ENCODE measurements around the gene SLC22A3.

DNA sequence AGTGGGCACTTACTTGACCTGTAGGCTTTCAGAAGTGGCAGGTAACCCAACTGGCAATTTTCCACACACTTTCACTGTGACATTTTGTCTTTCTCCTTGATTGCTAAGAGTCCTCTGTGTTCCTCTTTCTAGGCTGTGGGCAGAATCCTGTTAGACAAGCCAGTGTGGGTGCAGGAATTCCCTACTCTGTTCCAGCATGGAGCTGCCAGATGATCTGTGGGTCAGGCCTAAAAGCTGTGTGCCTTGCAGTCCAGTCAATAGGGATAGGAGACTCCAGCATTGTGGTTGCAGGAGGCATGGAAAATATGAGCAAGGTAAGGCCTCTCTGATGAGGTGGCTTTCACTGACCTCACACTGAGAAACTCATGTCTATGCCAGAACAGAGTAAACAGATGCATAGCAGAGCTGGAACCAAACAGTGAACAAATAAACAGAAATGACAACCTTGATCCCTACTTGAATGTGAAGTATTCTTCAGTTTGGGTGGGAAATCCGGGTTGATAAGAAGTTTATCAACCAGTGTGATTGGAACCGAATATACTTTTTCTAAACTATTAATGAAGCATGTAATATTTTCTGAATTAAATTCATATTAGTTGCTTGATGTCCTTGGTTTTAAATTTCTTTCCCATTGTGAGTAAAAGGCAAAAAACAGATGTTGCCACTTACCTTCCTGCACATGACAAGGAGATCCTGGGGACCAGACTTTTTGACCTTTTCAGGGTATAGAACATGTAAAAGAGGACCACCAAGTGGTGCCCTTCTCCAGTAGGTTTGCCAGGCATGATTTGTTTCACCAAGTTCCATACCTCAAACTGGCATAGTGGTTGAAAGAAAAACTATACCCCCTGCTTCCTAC is 5.3 kb downstream of the ACAT2 start:
- PRO-cap, result no peak

DNA sequence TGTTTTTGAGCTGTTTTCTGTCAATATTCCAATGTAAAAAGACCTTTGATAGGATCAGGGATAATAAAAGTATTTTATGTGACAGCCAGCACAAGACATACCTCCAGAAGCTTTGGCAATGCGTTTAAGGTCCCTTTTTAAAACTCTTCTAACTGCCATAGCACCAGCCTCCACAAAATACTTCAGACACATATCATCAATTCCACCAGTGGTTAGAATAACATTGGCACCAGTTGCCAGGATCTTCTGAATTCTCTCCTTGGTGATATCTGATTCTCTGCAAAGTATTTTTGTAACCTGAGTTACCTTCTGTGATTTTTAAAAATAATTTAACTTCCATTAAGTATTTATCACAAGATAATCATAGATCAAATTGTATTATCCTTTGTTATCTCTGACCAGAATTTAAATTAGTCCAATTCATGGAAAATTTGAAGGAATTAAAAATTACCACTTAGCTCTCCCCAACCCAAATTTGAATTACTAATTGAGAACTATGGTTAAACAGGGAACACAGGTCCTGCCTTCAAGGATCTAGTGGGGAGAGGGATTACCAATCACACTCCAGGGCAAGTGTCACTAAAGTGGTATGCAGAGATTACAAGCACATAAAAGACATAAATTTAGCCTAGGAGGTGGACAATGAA is 8.4 kb downstream of the TCP1 start:
- PRO-cap, result no peak

DNA sequence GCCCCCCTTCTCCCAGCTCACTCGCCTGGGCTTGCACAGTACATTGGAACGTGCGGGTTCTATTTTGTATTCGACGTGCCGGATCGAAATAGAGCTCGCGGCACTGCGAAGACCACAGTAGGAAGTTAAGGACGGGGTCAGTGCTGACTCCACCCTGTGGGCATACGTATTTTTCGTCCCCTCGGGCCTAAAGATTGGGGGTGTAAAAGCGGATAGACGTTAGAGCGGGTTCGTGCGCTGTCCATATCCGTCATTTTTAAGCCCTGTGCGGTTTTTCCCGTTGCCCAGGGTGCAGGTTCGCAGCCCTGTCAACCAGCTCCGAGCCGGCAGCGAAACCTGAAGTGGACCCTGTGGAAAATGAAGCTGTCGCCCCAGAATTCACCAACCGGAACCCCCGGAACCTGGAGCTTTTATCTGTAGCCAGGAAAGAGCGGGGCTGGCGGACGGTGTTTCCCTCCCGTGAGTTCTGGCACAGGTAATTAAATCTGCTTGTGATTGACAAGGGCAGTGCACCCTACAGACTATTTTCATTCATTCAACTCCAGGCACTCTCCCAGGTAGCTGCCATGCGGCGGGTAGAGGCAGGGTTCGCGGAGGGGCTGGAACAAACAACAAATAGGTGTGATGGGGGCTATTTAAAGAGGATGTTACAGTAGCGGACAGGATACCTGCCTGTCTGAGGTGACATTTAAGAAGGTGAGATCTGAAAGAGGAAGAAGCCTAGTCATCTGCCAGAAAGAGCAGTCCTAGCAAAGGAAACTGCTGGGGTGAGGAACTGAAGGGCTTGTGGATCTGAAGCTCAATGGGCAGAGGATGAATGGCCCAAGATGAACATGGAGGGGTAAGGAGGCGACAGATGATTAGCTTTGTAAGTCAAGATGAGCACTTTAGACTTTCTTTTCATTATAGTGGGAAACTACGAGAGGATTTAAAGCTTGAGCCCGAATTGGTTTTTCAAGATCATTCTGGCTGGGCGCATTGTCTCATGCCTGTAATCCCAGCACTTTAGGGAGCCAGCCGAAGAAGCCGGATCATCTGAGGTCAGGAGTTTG is 711 bp downstream of the MRPL18 start:
- PRO-cap, result unidirectional peak, minus-strand start at position 258 of the sequence; unidirectional peak, minus-strand start at position 468 of the sequence

- PRO-cap, result no peak
These were observed 47.4 kb downstream of the IGF2R start for GRCh38 chr6:160016217-160016833.

GRCh38 chr6:160063807-160064607 is 57.6 kb upstream of the SLC22A1 start:
- PRO-cap, result no peak

GRCh38 chr6:160077970-160078649 is 43.5 kb upstream of the SLC22A1 start:
- PRO-cap, result no peak

DNA sequence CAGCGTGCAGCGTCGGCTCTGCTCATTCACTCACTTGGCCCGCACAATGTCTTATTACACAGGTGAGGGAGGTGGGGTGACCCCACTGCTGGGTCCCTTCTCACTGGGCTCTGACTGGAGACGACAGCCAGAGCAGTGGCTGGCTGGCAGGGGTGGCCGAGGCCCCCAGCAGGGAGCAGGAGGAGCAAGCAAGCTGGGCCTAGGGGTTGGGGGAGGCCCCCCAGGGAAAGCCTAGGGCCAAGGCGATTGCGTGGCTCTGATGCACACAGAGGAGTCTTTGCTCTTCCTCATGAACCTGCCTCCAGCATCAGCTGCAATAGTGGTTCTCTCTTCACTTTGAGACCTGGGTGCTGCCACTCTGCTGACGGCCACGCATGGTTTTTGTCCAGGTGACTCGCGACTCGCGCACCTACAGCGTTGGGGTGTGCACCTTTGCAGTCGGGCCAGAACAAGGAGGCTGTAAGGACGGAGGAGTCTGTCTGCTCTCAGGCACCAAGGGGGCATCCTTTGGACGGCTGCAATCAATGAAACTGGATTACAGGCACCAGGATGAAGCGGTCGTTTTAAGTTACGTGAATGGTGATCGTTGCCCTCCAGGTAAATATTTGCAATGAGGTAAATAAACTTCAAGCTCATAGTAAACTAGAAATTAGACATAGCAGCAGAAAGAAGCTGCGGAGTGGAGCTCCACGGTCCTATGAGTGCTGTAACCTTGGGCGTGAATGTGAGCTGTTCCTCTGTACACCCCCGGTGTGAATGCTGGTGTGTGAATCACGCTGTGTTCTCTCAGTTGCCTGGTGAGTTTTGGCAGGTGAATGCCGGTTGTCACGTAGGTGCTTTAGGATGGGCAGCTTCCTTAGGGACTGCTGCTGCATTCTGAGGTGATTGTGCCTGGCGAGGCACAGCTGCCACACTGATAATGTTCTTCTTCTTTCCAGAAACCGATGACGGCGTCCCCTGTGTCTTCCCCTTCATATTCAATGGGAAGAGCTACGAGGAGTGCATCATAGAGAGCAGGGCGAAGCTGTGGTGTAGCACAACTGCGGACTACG is 42.1 kb upstream of the SLC22A1 start:
- PRO-cap, result no peak

DNA sequence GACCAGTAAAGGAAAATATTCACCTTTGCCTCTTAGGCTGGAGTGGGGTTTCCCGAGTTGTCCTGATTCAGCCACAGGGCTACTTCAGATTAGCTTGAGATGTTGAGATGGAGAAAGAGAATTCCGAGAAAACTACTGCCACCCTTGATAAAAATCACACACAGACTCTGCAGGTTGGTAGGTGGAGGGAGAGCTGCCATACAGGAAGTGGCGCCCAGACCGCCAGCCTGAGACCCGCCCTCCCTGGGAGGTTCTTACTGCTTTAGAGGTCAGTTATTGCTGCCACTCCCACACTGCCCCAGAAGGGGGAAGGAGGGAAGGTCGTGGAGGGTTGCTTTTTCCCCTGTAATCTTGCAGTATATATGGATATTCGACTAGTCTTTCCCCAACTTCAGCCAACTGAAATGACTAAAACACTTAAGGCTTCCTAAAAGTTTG is 35.9 kb upstream of the SLC22A1 start:
- PRO-cap, result no peak

GRCh38 chr6:160160888-160161327 is 39.3 kb downstream of the SLC22A1 start:
- PRO-cap, result no peak

DNA sequence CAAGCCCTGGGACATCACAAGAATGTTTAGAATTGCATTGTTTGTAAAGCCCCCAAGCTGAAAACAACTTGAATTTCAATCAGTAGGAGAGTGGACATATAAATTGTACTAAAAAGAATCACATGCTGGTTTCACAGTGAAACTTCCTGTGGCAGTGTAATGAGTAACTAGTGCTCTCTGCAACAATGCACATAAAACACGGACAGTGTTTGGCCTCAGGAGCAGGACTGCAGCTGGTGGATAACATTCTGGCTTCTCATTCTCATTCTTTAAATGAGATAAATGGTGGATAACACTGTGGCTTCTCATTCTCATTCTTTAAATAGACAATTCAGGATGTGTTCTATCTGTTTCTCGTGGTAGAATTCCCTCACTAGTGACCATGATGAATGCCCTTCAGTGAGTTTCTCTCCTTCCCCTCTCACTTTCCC is 60.0 kb downstream of the SLC22A2 start:
- PRO-cap, result no peak

- PRO-cap, result no peak
These were observed 4.0 kb downstream of the SLC22A2 start for GRCh38 chr6:160254558-160255140.

DNA sequence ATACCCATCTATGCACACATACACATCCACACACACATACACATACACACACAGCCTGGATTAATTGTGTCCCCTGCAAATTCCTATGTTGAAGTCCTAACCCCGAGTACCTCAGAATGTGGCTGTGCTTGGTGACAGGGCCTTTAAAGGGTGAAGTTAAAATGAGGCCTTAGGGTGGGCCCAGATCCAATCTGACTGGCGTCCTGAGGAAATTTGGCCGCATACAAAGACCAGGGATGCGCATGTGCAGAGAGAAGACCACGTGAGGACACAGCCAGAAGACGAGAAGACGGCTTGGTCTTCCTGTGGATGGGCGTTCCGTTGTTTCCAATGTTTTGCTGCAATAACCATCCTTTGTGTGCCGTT is 40.9 kb upstream of the SLC22A2 start:
- PRO-cap, result no peak

- PRO-cap, result no peak
These were observed 42.6 kb upstream of the SLC22A2 start for GRCh38 chr6:160301269-160301603.

DNA sequence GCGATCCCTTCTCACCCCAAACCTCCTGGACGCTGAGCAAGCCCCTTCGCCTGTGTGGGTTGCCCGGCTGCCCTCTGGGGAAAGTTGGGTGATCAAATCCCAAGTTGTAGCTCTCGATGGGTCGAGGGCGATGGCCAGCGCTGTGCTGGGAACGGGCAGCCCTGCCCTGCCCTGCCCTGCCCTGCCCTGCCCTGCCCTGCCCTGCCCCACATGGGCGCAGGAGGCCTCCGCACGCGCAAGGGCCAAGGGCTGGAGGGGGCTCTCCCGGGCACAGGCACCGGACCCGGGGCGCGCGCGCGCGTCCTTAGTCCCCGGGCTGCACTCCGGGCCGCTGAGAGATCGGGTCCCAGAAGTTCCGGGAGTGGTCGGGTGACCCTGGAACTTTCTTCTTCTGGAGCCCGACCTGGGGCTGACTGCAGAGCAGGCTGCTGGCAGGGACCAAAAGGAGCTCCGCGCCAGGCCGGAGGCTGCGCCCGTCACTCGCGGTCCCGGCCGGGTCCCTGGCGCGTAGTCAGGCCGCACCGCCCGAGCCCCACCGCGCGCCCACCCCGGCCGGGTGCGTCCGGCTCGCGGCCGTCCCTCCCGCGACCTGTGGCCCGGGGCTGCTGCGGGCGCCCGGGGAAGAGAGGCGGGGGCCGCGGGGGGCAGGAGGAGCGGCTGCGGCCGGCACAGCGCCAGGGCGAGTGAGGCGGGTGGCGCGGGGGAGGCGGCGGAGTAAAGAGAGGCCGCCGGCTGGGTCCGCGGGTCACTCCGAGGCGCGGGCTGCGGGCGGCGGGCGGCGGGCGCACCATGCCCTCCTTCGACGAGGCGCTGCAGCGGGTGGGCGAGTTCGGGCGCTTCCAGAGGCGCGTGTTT is at the start of gene SLC22A3:
Gene SLC22A3, plus strand, starts transcription at position 748 of the 855 bp plus-strand sequence.
- PRO-cap, result bidirectional peak, plus-strand start at position 748 of the sequence, minus-strand start at position 591 of the sequence

- PRO-cap, result no peak
These were observed 1.5 kb downstream of the SLC22A3 start for GRCh38 chr6:160349685-160350168.

DNA sequence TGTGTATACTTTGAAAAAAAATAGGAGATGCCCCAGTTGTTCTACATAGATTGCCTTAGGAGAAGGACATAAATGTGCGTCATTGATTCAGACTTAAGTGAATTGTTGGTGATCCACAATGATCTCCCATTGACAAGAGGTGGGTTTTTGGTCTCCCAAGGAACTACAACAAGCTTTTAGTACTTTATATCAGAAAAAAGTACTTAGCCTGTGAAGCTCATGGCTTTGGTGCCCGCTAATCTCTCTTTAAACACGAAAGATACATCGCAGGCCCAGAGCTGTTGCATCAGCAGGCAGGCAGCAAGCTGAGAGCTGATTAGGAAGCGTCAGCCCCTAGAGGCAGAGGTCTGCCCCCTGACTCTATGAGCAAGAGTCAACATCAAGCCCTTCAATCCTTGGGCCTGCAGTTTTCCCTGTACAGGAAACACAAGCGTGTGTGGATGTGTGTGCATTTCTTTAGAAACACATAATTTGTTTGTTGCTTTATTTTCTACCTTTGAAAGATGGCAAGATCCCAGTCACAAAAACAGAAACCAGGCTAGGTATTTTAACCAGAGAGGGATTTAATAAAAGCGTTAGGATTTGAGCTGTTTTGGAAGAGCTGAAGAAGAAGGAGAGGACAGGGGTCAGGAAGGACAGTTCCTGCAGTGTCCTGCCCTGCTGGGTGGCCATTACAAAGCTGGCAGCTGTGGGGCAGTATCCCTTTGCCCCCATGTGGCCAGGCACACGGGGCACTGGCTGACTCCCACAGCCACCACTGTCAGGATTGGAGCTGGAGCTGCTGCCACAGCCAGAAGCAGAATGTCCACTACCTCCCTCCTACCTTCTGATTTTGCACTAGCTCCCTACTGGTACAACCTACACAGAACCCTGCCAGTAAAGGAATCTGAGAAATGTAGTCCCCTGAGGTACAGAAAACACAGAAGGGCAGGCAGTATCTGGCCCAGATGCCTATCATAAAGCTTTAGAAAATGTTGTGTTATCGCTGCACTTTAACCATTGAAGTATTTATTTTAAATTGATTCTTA is 46.3 kb downstream of the SLC22A3 start:
- PRO-cap, result no peak

DNA sequence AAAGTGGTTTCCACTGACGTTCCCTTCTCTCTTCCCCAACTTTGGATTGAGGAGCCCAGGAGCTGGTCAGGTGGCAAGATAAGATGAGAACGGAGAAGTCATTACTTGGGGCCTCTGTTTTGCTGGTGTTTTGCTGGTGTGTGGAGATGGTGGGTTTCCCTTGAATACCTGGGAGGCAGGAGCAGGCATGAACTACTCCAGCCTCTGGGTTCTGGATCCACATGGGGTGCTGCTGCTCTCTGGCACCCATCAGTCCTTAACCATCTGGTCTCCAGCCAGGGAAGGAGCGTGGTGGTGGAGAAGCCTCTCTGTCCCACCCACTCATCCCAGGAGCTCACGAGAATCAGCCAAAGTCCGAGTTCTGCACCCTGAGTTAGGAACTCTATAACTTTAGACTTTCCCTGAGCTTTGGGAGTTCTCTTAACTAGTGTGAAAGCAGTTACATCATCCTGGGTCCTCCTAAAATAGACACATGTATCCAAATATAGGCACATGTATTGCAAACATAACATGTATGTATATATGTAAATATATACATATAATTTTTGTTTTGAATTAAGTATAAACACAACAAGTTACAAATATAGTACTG is 5.5 kb upstream of the PLG start:
- PRO-cap, result no peak

- PRO-cap, result no peak
These were observed 36.7 kb downstream of the PLG start for GRCh38 chr6:160738591-160739351.

DNA sequence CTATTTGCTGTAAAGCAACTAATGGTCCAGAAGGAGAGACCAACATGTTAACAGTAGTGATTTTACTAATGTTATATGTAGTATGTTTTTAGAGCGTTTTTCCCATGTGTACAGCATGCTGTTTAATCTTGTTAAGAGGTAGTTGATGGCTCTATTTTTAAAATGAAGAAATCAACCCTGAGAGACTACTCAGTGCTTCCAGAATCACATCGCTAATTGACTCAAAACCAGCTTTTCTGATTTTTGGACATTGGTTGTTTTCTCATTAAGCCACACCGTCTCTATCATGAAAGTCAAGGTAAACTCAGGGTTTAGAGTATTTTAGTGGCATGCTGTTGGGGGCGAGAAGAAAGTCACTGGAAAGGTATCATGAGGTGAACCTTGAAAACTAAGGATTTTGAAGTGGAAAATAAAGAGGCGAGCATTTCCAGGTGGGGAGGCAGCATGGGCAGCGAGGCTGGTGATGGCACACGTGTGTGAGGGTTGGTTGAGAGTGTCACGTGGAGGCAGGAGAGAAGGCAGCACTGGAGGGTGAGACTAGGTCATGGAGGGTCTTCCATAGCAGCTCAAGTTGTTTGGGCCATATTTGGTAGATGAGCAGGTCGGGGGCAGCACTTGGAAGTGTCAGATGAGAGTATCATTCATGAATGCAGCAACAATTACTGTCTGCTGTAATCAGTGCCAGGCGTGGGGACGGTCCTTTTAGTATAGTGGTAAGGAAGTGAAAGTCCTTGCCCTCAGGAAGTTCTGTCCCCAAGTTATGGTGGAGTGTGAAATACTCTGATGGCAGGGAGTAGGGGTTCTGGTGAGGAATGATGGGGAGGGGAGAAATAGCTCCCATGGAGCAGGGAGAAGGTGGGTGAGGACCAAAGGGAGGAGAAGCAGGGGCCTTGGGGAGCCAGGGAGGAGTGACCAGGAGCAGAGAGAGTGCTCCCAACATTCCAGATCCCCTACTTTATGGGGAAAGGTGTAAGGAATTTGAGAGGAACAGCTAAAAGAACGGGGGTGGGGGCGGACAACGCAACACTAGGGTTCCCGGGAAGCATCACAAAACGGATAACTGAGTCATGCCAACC is 77.7 kb downstream of the MAP3K4 start:
- PRO-cap, result no peak

DNA sequence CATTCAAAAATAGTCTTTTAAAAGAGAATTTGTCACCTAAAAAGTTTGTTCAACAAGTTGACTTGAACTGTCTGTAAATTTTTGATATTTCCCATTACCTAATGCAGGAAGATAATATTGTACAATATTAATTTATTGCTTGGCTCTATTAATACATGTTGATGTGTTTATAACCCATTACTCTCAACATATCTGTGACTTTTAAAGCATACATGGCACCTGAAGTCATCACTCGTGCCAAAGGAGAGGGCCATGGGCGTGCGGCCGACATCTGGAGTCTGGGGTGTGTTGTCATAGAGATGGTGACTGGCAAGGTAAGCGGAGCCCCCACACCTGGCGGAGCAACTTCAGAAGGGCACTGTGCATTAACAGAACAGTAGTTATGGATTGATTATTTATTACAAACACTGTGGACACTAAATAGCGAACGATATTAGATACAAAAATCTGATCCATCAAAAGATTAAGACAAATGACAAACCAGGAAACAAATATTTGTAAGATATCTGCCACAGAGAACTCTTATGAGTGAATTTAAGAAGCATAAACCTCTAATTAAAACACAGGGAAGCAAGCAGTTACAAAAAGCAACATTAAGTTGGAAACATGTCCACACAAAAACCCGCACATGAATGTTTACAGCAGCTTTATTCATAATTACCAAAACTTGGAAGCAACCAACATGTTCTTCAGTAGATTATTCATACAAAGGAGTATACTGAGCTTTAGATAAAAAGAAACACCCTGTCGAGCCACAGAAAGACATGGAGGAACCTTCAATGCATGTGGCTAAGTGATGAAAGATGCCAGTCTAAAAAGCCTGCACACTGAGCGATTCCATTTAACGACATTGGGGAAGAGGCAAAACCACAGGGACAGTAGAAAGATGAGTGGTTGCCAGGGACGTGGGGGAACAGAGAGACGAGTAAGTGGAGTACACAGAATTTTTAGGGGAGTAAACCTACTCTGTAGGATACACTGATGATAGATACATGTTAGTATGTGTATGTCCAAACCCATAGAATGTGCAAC is 121.2 kb downstream of the MAP3K4 start:
- PRO-cap, result no peak

Data from fallopian tube (tissue), 1 donor.